Sternocleidomastoid (tissue), 1 donor: ENCODE results near the gene RNF144B.

- PRO-cap: no peak
These were observed 142.8 kb downstream of the DTNBP1 start for GRCh38 chr6:15520054-15520366.

GRCh38 chr6:15522581-15522955 lies 140.3 kb downstream of the DTNBP1 start:
- PRO-cap: no peak

DNA sequence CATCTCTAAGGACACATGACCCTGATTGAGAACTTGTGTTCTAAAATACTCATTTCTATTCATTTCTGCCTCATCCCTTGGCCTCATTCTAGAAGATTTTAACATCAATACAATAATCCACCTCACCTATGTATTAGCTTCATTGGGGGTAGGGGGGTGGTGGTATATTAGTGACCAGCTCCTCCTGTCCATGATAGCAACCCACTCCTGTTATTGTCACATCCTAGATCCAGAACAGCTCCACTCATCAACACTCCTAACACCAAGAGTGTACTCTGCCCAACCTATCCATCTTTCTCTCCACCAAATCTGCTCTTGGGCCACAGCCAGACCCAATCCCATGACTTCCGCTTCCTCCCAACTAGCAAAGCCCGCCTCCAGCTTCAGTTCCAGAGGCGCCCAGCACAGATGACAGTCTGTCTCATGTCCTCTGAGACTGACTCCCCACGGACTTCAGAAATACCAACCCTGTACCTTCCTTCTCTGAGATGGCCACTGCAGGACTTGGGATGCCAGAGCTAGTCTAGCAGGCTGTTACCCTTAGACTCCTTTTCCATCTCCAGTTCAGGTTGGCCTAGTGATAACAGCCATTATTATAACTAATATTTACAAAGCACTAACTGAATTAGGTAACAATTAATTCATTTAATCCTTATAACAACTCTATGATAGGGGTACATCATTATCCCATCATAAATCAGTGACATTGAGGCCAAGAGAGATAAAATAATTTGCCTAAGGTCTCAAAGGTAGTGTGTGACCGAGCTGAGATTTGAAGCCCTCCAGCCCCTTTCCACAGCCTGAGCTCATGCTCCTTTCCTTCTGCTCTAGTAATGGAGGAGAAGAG lies 48.5 kb downstream of the DTNBP1 start:
- PRO-cap: no peak

GRCh38 chr6:15621269-15622164 lies 41.3 kb downstream of the DTNBP1 start:
- PRO-cap: unidirectional peak, minus-strand start at chr6:15621827; unidirectional peak, minus-strand start at chr6:15621910

DNA sequence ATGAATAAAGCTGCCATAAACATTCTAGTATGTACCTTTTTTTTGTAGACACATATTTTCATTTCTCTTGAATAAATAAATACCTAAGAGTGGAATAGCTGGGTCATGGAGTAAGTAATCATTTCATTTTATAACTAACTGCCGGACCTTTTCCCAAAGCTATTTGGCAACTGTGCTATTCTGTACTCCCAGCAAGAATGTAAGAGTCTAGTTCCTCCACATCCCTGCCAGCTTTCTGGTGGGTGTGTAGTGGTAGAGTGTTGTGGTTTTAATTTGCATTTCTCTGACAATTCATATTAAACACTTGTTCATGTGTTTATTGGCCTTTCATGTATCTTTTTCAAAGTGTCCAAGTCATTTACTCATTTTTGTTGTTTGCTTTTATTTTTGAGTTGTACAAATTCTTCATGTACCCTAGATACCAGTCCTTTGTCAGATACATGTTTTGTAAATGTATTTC lies 7.7 kb downstream of the MYLIP start:
- PRO-cap: no peak

GRCh38 chr6:16249776-16250166 lies 11.4 kb downstream of the GMPR start:
- PRO-cap: no peak

DNA sequence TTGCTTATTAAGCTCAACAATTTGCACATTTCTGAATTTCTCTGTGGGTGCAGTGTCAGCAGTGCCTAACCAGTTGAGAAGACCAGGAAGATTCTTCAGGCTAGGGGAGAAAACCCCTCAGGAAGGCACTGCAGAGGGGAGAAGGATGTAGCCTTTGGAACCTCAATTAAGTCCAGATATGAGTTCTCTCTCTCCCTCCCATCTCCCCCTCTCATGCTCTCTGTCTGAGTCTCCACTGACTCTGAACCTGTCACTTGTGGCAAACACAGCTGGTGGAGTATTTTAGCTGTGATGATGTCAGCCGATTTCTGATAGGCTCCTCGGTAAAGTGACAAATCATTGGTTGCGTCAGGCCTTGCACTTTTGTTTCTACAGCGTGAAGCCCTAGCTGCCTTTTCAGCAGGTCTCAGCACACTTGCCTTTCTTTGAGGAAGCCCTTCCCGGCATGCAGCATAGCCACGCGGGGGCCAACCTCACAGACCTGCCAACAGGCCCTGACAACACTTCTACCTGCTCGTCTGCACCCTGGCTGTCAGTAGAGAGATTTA lies 84.2 kb downstream of the GMPR start:
- PRO-cap: bidirectional peak, plus-strand start at position 420 of the sequence, minus-strand start at position 243 of the sequence

DNA sequence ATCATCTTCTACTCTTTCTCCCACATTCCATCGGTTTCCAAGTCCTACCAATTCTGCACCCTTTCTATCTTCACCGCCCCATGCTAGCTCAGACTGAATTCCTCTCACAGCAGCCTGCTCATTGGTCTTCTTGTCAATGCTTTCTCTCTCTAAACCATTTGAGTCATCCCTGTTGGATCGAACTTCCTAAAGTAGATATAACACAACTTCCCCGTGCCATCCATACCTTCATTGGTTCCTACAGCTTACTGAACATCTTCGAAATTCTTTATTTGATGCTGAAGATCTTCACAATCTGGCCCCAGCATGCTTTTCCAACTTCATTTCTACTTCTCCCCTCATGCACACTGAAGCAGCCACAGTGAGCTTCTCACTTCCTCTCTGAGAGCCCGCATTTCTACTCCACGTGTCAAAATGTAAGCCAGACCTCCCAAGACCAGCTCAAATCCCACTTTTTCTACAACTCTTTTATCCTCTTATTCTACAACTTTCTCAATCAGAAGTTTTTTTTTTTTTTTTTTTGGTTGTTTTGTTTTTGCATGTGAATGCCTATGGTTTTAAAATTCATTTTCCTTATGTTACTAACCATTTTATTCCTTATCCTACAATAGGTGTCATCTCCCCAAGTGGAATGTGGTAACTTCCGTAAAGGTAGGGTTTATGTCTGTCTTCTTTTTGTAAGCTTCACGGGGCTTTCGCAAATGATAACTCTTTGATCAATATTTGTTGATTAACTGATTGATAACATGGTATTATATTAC lies 254.7 kb downstream of the GMPR start:
- PRO-cap: no peak

GRCh38 chr6:16646508-16647193 lies 114.6 kb downstream of the ATXN1 start:
- PRO-cap: no peak

DNA sequence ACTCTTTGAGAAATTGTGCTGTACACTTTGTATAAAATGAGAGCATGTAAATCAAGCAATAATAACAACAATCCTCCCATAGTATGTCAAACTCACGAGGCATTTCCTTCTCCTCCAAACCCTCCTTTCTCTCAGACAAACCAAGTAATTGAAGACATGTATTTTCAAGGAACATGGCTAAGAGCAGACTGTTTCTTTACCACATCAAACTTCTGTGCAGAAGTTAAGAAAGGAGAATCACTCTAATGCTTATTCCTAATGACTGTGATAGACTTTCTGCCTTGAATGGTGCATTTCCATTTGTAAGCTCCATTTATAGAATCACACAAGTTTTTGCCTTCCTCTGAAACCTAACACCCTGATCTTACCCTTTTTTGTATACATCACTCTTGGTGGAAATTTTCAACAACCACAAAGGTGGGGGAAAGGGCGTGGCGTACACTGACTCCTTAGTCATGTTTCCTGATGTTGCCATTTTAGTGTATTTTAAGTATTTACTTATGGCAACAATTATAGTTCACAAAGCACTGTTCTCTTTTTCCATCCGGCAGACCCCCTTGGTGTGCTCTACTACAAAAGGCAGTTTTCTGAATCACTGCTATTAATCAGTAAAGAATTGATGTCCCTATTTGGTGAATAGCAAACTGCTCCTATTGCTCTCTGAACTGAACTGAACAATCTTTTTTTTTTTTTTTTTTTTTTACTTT lies 92.1 kb downstream of the ATXN1 start:
- PRO-cap: no peak

GRCh38 chr6:16703880-16705159 lies 56.9 kb downstream of the ATXN1 start:
- PRO-cap: no peak

DNA sequence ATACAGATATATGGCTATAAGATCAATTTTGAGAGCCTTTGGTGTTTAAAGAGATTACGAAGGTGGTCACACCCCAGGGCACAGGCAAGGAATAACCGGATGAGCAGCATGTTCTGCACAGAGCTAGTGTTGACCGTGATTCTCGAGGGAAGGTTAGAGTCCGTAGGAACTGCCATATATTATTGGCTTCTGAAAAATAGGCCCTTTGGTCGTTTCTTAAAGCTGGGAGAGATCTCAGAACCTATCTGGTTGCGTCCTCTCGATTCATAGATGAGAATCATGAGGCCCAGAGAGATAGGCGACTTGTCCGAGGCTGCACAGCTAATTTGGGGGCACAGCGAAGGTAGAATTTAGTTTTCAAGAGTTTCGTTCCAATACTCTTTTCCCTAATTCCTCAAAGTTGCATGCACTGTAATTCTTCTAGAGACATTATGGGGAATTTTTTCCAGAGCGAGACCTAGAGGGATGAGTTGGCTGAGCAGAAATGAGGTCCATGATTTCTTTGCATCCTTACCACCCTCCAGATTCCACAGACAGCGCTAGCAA lies 794 bp downstream of the STMND1 start:
- PRO-cap: no peak

- PRO-cap: bidirectional peak, plus-strand start at chr6:17988062, minus-strand start at chr6:17987901; unidirectional peak, minus-strand start at chr6:17988152; unidirectional peak, minus-strand start at chr6:17988285
These were observed 614 bp upstream of the KIF13A start for GRCh38 chr6:17987997-17988500.

GRCh38 chr6:18207099-18207816 lies 52.0 kb downstream of the KDM1B start:
- PRO-cap: no peak

DNA sequence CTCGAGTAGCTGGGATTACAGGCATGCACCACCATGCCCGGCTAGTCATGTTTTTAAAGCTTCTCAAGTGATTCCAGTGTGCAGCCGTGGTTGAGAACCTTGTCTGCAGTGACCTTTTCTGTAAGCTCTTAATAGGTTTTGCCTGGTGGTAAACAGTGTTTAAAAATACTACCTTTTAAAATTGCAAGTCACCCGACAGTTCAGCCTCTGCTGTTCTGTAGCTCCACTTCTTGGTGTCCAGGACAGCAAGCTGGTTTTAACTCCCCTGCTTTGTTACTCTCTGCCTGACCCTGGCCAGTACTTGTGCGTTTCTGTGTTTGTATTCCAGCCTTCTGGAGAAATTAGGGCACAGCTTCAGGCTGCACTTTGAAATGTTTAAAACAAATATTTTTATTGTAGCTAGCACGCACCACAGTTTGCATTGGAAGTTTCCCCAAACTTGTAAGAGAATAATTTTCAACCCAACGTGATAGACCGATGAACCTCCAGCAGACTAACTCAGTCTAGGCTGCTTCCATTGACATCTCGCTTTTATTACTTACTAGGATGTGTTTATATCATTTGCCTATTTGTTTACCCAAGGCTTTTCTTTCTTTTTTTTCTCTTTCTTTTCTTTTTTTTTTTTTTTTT lies 54.5 kb downstream of the DEK start:
- PRO-cap: no peak

GRCh38 chr6:18263777-18264082 lies 600 bp downstream of the DEK start:
- PRO-cap: no peak

DNA sequence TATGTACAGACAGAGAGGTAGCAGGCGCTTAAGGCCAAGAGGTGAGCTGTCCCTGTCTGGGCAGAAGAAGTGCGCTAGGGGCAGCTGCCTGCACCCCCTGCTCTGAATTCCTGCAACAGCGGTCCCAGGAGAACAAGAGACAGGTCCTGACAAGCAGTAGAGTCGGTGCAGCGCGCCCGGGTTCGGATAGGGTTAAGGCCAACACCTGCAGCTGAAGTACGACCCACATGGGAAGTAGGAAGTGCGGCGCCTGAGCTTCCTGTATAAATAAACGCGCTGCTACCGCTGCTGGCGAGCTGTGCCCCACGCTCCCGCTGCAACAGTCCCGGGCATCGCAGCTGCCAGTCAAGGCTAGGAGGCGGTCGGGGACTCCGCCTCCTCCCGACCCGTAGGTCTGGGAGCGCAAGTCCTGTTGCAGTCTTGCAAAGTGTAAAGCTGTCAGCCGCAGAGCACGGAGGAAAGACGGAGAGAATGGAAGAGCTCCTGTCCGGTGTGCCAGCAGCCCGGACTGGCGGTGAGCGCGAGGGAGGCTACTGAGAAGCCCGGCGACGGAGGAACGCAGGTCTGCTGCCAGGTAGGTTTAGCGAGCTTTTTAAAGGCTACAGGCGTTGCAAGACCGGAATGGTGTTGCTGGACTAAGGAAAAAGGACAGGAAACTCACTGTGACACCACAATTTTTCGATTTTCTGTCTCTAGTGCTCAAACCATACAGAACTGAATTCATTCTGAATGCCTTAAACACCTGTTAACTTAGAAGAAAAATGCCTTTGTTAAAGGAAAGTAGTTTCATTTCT lies at the start of gene RNF144B:
TSS of gene RNF144B (plus strand) at position 294 of the 794 bp plus-strand sequence.
- PRO-cap: bidirectional peak, plus-strand start at position 294 of the sequence, minus-strand start at position 324 of the sequence

DNA sequence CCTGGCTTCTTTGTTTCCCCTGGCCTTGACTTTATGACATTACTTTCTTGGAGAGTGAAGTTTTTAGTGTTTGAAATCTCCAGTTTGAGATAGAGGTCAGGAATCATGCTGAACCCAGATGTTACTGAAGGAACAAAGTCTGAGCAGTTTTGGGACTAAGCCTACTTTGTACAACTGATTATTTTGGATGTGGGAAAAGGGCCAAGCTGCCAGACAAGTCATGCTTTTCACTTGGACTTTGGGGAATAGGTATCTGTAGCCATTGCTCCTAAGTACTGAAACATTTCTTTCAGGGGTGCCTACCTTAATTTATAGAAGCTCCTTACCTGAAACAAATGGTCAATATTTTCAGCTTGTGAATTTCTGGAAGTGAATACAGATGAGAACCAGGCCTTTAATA lies 2.4 kb downstream of the RNF144B start:
- PRO-cap: no peak

- PRO-cap: no peak
These were observed 33.6 kb upstream of the ID4 start for GRCh38 chr6:19803405-19804053.

DNA sequence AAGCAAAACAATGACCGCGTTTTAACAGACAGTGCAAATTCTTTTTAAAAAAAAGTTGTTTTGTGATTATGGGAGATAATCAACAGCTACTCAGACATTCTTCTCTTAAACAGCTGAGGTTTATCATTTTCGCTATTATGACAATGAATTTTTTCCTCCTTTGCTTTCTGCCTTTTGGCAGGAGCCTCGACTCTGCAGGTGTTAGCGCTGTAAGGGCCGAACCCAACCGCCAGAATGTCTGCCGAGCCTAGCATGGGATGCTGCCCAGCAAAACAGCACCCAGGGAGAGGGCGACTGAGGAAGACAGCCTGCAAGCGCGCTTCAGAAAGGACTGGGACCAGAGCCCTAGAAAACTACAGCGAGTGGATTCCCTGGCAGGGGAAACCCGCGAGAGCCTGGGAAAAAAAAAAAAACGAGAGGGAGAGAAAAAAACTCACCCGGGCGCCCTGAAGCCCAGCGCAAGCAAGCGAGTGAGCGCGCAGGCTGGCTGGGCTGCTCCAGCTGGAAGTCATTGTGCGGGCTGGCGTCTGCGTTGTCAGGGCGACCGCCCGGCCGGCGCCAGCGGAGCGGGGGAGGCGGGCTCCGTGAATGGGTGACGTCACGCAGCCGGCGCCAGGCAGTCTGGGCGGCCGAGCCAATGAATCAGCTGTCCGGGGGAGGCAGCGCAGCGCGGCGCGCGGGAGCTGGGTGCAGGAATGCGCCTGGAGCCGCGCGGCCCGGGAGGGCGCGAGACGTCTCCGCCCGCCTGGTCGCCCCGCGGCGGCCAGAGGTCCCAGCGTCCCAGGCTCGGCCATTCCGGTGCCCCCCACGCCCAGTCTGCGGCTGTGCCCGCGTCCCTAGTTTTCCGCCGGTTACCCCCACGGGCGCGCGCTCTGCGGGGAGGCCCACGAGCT lies 32.7 kb upstream of the ID4 start:
- PRO-cap: bidirectional peak, plus-strand start at position 692 of the sequence, minus-strand start at position 327 of the sequence